GM06990 (cell line): ENCODE data around the gene VENTX.

- RRBS = no CpG with 5 or more reads among the region's 18 CpGs
Measured at GRCh38 chr10:132492456-132493016, 45.1 kb upstream of the INPP5A start.

GRCh38 chr10:132519015-132519446, 18.6 kb upstream of the INPP5A start:
- RRBS = 61% methylated on average over 7 of the region's 14 CpGs

DNA sequence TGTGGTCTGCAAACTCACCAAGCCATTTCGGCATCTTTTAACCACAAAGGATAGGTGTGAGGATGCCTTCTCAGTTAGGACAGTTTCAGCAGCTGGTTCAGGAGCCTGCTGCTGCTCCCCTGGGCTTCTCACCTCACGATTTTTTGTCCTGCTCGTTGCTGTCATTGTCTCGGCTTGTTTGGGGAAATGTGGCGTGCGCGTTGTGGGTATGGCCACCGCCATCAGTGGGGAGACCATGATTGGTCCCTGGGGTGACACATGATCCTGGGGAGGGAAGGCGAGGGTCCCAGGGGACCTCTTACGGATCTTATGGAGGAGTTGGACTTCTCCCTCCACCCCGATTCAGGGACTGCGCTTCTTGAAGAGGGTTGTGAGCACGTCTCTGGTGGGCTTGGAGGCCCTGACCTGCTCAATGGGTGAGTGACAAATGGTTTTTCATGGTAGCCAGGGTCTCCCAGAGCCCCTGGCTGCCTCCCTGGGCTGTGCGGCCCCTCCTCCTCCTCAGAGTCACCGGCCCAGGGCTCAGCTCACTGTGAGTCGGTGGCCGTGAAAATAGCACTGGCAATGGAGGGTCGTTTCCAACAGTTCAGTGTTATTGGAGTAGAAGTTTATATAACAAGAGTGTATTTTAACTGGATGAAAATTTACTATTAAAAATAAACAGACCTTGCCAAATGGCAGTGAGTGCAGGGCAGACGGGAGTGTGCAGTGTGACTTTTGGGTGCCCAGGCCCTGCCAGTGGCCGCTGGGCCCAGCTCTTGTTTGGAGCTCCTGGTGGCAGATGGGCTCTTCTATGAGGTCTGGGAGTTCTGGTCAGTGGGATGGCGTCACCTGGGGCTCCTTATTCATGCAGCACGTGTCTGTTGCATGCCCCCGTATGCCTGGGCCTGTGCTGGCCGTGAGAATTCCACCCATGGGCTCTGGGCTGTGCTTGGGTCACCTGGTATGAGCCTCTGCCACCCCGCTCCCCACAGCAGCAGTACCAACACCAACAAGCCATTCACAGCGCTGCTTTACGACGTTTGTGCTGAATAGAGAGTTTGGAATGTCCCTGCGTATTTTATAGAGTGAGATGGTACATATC, 26.8 kb downstream of the INPP5A start:
- RRBS = no CpG with 5 or more reads among the region's 29 CpGs

DNA sequence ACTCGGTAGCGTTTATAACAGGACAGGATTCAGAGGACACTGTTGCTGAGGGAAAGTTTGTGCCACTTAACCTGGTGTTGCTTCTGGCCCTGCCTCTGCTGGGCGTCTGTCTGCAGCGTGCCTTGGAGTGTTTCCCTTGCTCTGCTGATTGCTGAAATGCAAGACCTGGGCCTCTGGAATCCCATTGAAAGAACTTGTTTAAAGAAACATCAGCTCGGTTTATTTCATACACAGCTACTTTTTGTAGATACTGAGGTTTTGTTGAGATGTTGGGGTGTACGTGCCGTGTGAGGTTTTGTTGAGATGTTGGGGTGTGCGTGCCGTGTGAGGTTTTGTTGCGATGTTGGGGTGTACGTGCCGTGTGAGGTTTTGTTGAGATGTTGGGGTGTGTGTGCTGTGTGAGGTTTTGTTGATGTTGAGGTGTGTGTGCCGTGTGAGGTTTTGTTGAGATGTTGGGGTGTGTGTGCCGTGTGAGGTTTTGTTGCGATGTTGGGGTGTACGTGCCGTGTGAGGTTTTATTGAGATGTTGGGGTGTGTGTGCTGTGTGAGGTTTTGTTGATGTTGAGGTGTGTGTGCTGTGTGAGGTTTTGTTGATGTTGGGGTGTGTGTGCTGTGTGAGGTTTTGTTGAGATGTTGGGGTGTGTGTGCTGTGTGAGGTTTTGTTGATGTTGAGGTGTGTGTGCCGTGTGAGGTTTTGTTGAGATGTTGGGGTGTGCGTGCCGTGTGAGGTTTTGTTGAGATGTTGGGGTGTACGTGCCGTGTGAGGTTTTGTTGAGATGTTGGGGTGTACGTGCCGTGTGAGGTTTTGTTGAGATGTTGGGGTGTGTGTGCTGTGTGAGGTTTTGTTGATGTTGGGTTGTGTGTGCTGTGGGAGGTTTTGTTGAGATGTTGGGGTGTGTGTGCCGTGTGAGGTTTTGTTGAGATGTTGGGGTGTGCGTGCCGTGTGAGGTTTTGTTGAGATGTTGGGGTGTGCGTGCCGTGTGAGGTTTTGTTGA, 35.4 kb downstream of the INPP5A start:
- RRBS = no CpG with 5 or more reads among the region's 29 CpGs

DNA sequence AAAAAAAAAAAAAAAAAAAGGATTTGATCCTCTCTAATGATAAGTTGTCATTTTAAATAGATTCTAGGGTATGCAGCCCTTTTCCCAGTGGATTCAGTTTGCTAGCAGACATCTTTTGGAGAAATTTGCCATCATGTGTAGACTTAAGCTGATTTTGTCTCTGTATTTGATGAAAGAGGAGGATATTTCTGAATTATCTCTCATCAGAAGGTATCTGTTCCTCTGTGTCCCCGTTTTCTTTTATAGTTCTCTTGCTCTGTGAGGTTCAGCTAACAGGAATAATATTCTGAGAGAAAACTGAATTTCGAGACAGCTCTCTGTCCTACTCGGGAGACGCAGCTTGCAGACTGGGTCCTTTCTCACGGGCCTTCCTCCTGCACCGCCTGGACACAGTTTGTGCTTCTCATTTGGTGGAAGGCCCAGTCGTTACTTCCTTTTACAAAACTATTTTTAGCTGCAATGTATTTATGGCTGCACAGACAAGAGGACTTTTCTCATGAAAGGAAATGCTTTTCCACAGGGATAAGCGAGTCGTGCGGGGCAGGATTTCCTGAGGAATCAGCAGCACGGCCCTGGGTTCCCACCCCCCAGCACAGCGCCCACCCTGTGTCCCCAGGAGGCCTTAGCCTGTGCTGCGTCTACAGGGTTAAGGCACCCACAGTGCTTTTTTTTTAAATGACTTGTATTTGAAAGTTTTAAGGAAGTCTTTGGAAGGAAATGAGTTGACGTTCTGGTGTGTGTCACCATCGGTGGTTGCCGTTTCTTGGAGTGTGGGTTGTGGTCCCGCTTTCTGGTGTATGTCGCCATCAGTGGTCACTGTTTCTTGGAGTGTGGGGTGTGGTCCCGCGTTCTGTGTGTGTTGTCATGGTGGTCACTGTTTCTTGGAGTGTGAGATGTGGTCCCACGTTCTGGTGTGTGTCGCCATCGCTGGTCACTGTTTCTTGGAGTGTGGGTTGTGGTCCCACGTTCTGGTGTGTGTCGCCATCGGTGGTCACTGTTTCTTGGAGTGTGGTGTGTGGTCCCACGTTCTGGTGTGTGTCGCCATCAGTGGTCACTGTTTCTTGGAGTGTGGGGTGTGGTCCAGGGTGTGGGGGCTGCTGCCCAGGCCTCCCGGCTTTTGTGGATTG, 50.8 kb downstream of the INPP5A start:
- RRBS = no CpG with 5 or more reads among the region's 29 CpGs

- RRBS = no CpG with 5 or more reads among the region's 4 CpGs
Measured at GRCh38 chr10:132593394-132593885, 55.9 kb downstream of the INPP5A start.

DNA sequence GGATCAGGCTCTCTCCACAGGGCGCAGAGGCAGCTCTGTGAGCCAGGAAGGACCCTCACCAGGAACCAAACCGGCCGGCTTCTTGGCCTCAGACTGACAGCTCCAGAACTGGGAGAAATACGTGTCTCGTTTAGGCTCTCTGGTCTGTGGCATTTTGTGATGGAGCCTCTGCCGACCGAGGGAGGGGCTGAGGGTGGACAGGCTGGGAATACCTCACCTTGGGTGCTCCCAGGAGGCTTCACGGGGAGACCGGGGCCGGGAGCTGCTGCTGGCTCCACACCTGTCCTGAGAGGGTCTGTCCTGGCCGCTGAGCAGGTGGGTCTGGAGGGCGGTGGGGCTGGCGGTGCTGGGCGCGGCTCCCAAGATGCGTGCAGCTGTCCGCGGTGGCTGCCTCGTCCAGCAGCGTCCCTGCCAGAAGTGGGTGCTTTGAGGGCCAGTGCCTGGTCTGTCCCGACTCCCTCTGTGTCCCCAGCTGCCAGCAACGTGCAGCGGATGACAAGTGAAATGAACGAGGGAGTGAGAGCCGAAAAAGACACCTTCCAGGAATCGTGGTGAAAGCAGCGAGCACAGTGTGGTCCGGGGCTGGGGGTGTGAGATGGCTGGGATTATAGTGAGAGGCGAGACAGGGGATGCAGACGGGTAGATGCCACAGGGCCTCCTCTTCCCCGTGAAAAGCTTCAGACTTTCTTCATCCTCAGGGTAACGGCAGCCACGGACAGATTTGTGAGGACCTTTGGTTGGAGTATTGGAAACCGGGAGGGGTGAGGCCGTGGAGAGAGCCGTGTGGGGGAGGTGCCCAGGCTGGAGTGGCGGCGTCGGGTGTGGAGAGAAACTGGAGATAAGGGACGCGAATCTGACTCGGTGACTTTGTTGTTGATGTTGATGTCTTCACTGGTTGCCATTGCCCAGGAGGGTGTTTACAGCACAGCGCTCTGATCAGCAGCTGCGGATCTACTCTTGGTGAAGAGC, 89.8 kb downstream of the INPP5A start:
- RRBS = no CpG with 5 or more reads among the region's 44 CpGs

GRCh38 chr10:132655211-132655751, 117.7 kb downstream of the INPP5A start:
- RRBS = 89% methylated on average over 3 of the region's 24 CpGs

GRCh38 chr10:132713503-132714631, 72.1 kb downstream of the NKX6-2 start:
- RRBS = 100% methylated on average over 2 of the region's 66 CpGs

DNA sequence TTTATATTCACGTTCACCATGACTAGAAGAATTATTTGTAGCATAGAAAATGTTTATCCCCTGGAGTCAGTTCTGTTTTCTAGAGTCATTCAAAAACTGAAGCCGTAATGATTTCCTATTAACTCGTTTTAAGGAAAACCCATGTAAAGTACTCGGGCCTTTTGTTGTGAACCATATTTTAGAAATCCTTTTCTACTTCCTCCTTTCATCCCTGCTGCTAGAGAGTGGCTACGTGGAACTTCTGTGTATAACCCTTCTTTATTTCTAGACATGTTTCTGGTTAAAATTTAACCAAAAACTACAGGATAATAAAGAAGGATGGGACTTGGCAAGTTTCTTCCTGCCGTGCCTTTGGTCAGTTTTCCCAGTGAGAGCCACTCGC, 45.5 kb downstream of the NKX6-2 start:
- RRBS = no CpG with 5 or more reads among the region's 7 CpGs

GRCh38 chr10:132783656-132784554, 2.0 kb downstream of the NKX6-2 start:
- RRBS = 56% methylated on average over 12 of the region's 72 CpGs

DNA sequence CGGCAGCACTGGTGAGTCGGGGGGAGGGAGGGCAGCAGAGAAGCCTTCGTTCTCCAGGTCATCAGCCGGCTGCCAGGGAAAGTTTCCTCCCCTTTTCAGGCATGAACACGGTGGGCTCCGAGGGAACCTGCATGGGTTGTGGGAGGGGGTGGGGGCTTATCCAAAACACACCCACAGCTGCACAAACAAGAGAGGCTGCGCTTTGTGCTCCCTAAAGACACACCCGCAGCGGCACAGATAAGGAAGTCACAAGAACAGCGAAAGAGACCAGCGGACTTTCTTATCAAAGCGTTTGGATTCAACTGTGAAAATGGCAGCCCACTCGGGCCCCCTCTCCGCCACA, 62.4 kb upstream of the NKX6-2 start:
- RRBS = no CpG with 5 or more reads among the region's 14 CpGs

GRCh38 chr10:133117783-133118212, 30.1 kb downstream of the ADGRA1 start:
- RRBS = no CpG with 5 or more reads among the region's 7 CpGs

DNA sequence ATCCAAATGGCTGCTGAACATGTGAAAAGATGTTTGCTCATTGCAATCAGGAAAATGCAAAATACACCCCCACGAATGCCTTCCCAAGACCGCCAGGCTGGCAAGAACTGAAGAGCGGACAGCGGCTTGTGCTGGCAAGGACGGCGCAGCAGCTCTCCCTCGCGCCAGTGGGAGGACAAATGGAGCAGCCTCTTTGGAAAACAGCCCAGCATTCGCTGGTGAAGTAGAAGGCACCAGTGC, 2.5 kb downstream of the KNDC1 start:
- RRBS = no CpG with 5 or more reads among the region's 9 CpGs

GRCh38 chr10:133237327-133238224, at the start of gene VENTX:
TSS of gene VENTX (plus strand) at chr10:133237855.
- RRBS = 36% methylated on average over 24 of the region's 63 CpGs

DNA sequence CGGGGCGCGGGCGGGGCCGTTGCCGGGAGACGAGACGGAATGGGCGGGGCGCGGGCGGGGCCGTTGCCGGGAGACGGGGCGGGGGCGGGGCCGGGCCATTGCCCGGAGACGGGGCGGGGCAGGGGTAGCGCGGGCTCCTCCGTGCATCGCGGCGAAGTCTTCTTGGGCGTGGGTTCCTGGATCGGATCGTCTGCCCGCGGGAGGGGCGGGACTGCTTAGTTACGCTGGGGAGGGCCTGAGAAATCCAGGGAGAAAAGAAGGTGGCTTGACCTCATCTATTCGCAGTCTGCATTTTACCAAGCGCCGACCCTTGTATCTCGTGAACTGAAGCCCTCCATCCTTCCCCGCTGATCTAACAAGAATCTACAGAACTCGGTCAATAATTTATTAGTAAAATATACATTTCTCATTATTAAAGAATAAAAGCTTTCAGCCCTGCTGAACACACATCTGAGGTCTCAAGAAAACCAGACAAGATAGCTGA, 14.6 kb downstream of the ADAM8 start:
- RRBS = no CpG with 5 or more reads among the region's 40 CpGs

GRCh38 chr10:133274798-133275565, 1.7 kb downstream of the ADAM8 start:
- RRBS = 3% methylated on average over 4 of the region's 22 CpGs

GRCh38 chr10:133312366-133312996, 3.8 kb downstream of the ZNF511 start:
- RRBS = no CpG with 5 or more reads among the region's 16 CpGs

- RRBS = 7% methylated on average over 53 of the region's 119 CpGs
Measured at GRCh38 chr10:133325212-133326575, 11.0 kb downstream of the CALY start.

- RRBS = no CpG with 5 or more reads among the region's 18 CpGs
Measured at GRCh38 chr10:133388129-133388880, 5.7 kb upstream of the MTG1 start.